ENCODE measurements around a stretch of chr2.

- PRO-cap, 3 experiments = no peak in any of the 3 experiments
- RAMPAGE, long total RNA, 4 experiments = no peak in any of the 4 experiments
- RRBS = no CpG with 5 or more reads among the region's 13 CpGs
Observed at GRCh38 chr2:119485267-119486239, 38.7 kb downstream of the SCTR start.

GRCh38 chr2:119487392-119488229 lies 36.7 kb downstream of the SCTR start:
- PRO-cap, 3 experiments = no peak in any of the 3 experiments
- RAMPAGE, long total RNA, 4 experiments = no peak in any of the 4 experiments
- RRBS = no CpG with 5 or more reads among the region's 9 CpGs

DNA sequence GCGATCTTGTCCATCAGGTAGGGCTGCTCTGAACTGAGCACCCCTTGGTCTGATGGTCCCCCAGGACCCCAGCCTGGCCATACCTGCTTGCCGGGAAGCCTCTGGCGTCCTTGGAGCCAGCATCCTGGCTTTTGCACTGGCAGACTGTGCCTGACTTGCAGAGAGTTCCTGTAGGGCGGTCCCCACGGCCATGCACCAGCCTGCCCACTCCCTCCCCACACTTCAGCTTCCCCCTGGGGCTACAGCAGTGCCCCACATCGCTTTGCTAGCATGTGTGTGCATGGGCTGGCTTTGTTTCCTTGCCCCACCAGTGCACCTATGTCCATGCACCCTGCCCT lies 67.1 kb downstream of the TMEM185B start:
- PRO-cap, 3 experiments = no peak in any of the 3 experiments
- RAMPAGE, long total RNA, 4 experiments = no peak in any of the 4 experiments
- RRBS = no CpG with 5 or more reads among the region's 6 CpGs

- PRO-cap, 3 experiments = peak in 1 of 3 experiments; most common plus-strand start chr2:120239925 (in 1); most common minus-strand start chr2:120239708 (in 1)
- RAMPAGE, long total RNA, 4 experiments = no peak in any of the 4 experiments
- RRBS = no CpG with 5 or more reads among the region's 25 CpGs
Observed at GRCh38 chr2:120239437-120240351, 13.0 kb upstream of the RALB start.

GRCh38 chr2:120313615-120314138 lies 32.3 kb upstream of the INHBB start:
- PRO-cap, 3 experiments = peak in 2 of 3 experiments; most common plus-strand start chr2:120314022 (in 2); most common minus-strand start chr2:120313965 (in 2)
- RAMPAGE, long total RNA, 4 experiments = no peak in any of the 4 experiments
- RRBS = 6% methylated on average over 18 of the region's 25 CpGs

- PRO-cap, 3 experiments = peak in 1 of 3 experiments; most common plus-strand start chr2:120526561 (in 1); most common minus-strand start chr2:120526344 (in 1)
- RAMPAGE, long total RNA, 4 experiments = no peak in any of the 4 experiments
- RRBS = 68% methylated on average over 3 of the region's 15 CpGs
Observed at GRCh38 chr2:120526113-120526662, 180.3 kb downstream of the INHBB start.

DNA sequence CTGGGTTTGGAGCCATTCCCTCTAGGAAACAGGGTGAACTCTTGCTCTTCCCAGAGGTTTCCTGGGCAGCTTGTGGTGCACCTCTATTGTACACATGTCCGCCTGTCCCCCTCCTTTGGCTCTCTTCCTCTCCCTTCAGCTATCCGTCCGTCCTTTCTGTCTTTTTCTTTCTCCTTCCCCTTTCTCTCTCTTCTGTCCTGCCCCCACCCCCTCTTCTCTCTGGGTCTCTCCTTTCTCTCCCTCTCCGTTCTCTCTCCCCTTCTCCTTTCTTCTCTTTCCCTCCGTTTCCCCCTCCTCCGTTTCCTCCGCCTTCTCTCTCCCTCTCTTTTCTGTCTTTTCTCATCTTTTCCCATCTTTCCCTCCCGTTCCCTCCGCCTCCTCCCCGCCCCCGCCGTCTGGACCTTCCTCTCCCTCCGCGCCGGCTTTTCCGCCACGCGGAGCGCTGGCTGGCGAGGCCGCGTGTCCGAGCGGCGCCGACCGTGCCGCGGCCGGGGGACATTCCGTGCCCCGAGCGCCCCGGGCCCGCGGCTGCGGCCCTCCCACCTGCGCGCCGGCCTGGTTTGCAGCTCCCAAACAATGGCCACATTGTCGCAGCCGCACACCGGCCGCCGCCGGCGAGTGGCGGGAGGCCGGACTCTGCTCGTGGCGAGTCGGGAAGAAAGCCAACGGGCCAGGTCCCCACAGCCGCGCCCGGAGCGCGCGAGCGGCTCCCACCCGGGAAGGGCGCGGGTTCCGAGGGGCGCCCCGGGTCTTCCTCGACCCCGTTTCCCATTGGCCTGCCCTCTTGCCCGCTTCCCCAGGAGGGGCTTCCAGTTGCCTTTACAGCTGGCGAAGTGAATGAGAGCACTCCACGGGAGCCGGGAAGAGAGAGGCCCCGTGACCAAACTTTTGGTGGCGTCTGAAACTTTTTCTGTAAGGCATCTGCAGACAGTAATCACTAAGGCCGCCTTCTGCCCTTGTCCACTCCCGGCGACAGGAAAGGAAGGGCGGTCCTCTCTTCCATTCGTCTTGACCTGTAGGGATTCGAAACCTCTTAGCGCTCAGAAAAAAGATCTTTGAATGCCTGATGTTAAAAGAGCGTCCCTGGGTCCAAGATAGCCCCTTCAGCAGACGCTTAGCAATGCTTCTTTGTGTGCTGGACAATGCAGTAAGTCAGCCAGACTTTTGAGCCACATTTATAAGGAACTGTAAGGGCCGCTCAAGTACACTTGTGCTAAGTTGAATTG lies 6.0 kb downstream of the GLI2 start:
- PRO-cap, 3 experiments = no peak in any of the 3 experiments
- RAMPAGE, long total RNA, 4 experiments = no peak in any of the 4 experiments
- RRBS = 8% methylated on average over 34 of the region's 84 CpGs

DNA sequence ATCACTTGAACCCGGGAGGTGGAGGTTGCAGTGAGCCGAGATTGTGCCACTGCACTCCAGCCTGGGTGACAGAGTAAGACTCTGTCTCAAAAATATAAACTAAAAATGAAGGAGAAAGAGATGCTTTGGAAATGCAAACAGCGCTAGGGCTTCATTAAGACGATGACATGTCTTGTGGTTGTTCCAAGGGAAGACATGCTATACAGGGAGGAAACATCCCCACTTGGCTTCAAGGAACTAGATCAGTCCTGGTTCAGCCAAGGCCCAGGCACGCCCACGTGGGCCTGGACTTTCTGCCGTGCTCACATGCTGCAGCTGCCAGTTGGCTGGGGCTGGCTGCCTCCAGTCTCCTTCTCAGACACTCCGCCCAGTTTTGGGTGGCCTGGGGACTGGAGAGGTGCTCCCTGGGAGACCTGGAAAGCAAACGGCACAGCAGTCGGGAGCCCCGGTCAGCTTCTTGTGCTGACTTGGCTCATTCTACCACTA lies 109.6 kb downstream of the GLI2 start:
- PRO-cap, 3 experiments = no peak in any of the 3 experiments
- RAMPAGE, long total RNA, 4 experiments = no peak in any of the 4 experiments
- RRBS = no CpG with 5 or more reads among the region's 11 CpGs

GRCh38 chr2:121074797-121075592 lies 210.0 kb downstream of the TFCP2L1 start:
- PRO-cap, 3 experiments = peak in 3 of 3 experiments; most common minus-strand start chr2:121075393 (in 2)
- RAMPAGE, long total RNA, 4 experiments = no peak in any of the 4 experiments
- RRBS = no CpG with 5 or more reads among the region's 19 CpGs

GRCh38 chr2:121469590-121470376 lies 179.5 kb downstream of the CLASP1 start:
- PRO-cap, 3 experiments = no peak in any of the 3 experiments
- RAMPAGE, long total RNA, 4 experiments = no peak in any of the 4 experiments
- RRBS = no CpG with 5 or more reads among the region's 11 CpGs

DNA sequence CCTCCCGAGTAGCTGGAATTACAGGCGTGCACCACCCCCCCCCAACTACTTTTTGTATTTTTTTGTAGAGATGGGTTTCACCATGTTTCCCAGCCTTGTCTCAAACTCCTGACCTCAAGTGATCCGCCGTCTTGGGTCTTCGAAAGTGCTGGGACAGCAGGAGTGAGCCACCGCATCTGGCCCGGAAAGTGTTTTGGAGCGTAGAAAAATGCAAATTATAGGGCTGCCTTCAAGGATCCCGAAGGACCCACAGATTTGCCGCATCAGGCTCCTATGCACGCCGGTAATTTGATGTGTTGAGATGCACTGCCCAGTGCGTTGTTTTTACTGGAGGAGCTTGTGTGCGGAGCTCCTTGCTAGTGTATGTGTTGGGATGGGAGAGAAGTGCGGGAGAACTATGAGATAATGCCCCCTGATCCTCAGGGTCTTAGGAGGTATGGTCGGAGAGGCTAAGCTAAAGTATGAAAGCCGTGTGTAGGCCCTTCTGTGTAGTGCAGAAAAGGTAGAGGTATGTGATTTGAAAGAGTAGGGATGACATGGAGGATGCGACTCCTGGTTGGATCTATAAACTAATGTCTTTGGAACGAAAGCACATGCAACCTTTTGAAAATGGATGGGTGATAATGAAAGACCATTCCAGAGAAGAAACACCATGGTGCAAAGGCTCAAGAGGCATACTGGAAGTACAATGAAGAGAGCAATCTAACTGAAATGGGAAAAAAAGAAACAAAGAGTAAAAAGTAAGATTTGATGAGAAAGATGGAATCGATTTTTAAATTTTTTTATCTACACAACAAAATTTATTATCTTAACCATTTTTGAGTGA lies 1.4 kb upstream of the CLASP1 start:
- PRO-cap, 3 experiments = peak in 1 of 3 experiments; most common minus-strand start position 195 of the sequence (in 1)
- RAMPAGE, long total RNA, 4 experiments = start-site peak on the plus strand in 1 of 4 experiments, centred at position 224 of the sequence, 5 reads per replicate
- RRBS = 2% methylated on average over 5 of the region's 20 CpGs

- PRO-cap, 3 experiments = no peak in any of the 3 experiments
- RAMPAGE, long total RNA, 4 experiments = no peak in any of the 4 experiments
- RRBS = no CpG with 5 or more reads among the region's 6 CpGs
Observed at GRCh38 chr2:121804290-121804741, 48.9 kb downstream of the TSN start.

DNA sequence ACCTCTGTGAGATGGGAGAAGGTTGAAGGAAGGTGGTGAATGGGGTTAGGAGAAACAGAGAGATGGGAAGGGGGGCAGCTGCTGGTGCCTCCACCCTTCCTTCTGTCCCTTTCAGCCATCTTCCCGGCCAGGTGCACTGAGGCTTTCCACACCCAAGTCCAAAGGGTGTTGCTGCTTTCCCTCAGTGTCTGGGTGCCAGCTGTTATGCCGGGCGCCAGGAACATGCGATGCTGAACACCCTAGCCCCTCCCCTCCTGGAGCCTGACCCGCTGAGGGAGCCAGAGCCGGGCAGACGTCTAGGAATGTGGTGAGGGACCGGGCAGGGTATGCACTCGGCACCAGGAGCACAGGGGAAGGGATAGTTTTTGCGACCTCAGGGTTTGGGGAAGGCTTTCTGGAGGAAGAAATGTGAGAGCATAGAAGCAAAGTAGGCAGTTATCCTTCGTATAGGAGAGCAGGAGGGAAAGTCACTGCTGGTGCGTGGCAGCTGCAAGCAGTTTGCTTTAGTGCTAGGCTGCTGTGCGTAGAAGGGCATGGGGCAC lies 147.6 kb downstream of the TSN start:
- PRO-cap, 3 experiments = no peak in any of the 3 experiments
- RAMPAGE, long total RNA, 4 experiments = no peak in any of the 4 experiments
- RRBS = 14% methylated on average over 6 of the region's 13 CpGs

DNA sequence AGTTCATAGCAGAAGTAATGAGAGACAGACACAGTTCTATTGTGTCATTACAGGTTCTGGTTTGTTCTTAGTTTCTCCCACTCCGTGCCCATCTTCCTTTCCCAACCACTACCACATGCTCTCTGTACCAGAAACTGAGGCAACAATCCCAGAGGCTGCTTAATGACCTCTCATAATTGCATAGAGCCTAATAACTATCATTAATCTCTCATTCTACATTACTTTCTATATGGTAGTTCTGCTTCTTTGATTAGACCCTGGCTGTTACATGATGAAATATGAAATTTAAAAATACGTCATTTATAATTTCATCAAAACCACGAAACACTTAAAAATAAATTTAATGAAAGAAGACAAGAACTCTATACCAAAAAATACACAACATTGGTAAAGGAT lies 60.6 kb upstream of the GYPC start:
- PRO-cap, 3 experiments = no peak in any of the 3 experiments
- RAMPAGE, long total RNA, 4 experiments = no peak in any of the 4 experiments
- RRBS = no CpG with 5 or more reads among the region's 3 CpGs

DNA sequence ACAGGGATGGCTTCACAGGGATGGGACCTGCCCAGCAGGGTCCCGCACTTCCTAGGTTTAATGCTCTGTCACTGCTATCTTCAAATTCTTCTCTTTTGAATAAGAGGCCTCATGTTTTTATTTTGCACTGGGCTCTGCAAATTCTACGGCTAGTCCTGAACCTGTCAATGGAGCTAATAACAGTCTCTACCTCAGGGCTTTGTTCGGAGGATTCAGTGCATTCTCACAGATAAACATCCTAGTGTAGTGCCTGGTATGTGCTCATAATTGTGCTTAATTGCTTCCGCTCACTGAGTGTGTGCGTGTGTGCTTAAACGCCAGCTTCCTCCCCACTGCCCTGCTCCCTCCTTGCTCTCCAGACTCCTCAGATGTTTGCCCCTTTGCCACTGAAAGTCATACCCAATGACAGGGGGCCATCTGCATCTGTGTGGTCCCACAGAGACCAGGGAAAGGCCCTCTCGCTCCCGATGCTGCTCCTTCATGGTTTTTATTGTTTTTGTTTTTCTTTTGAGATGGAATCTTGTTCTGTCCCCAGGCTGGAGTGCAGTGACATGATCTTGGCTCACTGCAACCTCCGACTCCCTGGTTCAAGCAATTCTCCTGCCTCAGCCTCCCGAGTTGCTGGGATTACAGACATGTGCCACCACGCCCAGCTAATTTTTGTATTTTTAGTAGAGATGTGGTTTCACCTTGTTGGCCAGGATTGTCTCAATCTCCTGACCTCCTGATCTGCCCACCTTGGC lies 6.8 kb downstream of the GYPC start:
- PRO-cap, 3 experiments = no peak in any of the 3 experiments
- RAMPAGE, long total RNA, 4 experiments = no peak in any of the 4 experiments
- RRBS = no CpG with 5 or more reads among the region's 11 CpGs

DNA sequence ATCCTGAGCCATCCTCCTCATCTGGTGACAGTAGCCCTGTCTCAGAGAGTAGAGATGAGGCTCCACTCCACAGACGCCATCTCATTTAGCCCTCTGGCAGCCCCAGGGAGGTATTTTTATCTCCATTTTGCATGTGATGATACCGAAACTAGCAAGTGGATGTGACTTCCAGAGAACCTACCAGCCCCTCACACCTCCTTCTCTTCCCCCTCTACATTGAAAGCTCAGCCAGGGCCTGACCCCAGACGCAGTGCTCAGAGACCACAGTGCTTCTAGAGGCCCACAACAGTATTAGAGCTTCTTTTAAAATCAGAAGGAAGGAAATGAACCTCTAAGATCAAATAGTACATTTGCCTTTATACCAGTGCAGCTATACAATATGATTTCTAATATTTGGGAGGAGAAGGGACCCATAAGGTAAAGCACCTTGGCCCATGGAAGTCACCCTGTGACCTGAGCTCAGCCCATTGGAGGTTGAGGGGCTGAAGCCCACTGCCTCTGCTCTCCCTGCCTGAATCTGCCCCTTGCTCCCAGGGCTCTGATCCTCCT lies 8.4 kb downstream of the GYPC start:
- PRO-cap, 3 experiments = no peak in any of the 3 experiments
- RAMPAGE, long total RNA, 4 experiments = no peak in any of the 4 experiments
- RRBS = no CpG with 5 or more reads among the region's 3 CpGs

- PRO-cap, 3 experiments = no peak in any of the 3 experiments
- RAMPAGE, long total RNA, 4 experiments = no peak in any of the 4 experiments
- RRBS = 78% methylated on average over 11 of the region's 20 CpGs
Observed at GRCh38 chr2:127052165-127052733, 54.7 kb downstream of the BIN1 start.

GRCh38 chr2:127054305-127054974 lies 52.5 kb downstream of the BIN1 start:
- PRO-cap, 3 experiments = no peak in any of the 3 experiments
- RAMPAGE, long total RNA, 4 experiments = no peak in any of the 4 experiments
- RRBS = no CpG with 5 or more reads among the region's 20 CpGs

DNA sequence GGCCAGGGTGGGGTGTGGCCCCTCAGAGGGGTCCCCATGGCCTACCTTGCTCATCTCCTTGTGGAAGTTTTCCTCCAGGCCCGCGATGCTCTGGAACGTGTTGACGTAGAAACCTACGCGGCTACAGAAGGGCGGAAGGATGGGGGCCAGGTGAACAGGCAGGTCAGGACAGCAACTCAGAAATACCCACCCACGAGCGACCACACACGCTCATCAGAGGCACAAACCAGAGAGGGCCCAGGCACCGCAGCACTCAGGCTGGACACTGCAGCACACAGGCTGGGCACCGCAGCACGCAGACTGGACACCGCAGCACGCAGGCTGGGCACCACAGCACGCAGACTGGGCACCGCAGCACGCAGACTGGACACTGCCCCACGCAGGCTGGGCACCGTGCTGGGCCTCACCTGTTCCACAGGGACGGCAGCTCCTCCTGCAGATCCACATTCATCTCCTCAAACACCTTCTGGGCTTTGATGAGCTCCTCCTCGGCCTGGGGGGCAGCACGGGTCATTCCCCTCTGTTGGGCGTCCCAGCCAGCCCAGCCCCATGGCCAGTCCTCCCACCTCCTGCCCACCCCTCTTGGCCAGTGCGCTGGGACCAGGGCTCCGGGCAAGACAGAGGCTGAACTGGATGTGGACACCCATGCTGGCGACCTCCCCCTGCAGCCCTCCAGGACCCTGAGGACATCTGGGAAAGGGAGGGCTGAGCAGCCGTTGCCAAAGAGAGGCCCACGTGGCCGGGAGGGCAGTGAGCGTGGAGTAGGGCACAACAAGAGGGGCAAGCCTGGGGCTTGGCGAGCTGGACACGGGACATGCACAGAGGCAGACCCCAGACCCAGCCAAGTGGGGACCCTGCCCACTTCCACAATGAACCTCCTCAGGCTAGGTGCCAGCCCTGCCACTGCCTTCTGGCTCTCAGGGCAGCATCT lies 43.2 kb downstream of the BIN1 start:
- PRO-cap, 3 experiments = no peak in any of the 3 experiments
- RAMPAGE, long total RNA, 4 experiments = start-site peak on the minus strand in 1 of 4 experiments, centred at position 261 of the sequence, 14 reads per replicate
- RRBS = no CpG with 5 or more reads among the region's 33 CpGs

GRCh38 chr2:127067492-127068837 lies 39.0 kb downstream of the BIN1 start:
- PRO-cap, 3 experiments = peak in 1 of 3 experiments; most common plus-strand start chr2:127067894 (in 1); most common minus-strand start chr2:127067717 (in 1)
- RAMPAGE, long total RNA, 4 experiments = no peak in any of the 4 experiments
- RRBS = 82% methylated on average over 4 of the region's 42 CpGs